Uterus (tissue), 7 donors: ENCODE results near the genes TRAK2 and KIAA2012.

DNA sequence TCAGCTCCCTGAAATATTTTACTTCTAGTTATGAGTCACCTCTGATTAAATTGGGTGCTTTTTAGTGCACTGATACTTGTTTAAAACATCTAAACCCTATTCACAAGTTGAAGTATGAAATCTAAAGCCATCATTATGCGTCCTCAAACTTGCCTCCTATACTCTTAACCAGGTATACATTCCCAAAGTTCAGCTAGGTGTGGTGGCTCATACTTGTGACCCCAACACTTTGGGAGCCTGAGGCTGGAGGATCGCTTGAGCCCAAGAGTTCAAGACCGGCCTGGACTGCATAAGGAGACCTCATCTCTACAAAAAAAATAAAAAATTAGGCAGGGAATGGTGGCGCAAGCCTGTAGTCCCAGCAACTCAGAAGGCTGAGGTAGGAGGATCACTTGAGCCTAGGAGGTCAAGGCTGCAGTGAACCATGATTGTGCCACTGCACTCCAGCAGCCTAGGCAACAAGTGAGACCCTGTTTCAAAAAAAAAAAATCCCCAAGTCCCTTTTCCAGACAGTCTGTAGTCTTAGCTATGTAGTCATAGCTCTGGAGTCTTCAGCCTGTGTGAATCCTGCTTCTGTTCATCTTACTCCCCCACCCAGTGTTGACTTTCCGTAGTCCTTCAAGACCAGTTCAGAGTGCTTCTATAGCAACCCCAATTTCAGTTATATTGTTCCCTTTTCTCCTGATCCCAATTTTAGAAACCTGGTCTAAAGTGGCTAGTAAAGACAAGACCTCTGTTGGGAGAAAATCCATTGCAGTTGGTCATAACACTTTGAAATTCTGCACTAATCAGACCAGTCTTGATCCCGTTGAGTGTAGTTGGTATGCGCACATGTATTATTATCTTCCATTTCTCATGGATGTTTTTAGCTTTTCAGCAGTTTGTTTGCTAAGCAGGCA lies 8.7 kb downstream of the BZW1 start:
- PRO-cap, 4 experiments: no peak in any of the 4 experiments
- RAMPAGE, long total RNA, 2 experiments: no peak in any of the 2 experiments
- RRBS: no CpG with 5 or more reads among the region's 7 CpGs

DNA sequence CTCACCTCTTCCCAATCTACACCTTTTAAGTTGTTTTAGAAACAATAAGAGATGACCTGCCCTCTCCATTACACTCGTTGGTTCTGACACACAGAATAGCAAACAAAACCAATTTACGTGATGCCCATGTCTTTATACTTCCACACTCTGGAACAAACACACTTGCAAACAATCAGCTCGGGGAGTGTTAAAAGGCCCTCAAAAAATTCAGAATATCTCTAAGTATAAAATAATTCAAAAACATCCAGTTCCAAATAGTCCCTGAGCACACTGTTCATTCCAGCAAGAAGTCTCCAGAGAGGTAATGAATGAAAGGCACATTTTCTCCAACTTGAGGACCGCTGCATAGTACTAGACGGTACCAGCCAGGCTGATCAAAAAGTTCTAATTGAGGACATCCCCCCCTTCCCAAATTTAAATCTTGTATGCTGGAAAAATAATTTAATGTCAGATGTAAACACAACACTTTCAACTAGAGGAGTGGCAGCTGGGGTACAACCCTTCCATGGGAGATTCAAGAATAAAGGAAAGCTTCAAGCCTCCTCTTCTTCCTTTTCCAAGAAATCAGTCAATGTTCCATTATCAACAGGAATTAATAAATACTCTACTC lies 21.7 kb downstream of the NIF3L1 start:
- PRO-cap, 4 experiments: no peak in any of the 4 experiments
- RAMPAGE, long total RNA, 2 experiments: no peak in any of the 2 experiments
- RRBS: no CpG with 5 or more reads among the region's 5 CpGs

- PRO-cap, 4 experiments: no peak in any of the 4 experiments
- RAMPAGE, long total RNA, 2 experiments: no peak in any of the 2 experiments
- RRBS: no CpG with 5 or more reads among the region's 2 CpGs
Observed at GRCh38 chr2:201174515-201175169, 8.3 kb upstream of the CASP10 start.

DNA sequence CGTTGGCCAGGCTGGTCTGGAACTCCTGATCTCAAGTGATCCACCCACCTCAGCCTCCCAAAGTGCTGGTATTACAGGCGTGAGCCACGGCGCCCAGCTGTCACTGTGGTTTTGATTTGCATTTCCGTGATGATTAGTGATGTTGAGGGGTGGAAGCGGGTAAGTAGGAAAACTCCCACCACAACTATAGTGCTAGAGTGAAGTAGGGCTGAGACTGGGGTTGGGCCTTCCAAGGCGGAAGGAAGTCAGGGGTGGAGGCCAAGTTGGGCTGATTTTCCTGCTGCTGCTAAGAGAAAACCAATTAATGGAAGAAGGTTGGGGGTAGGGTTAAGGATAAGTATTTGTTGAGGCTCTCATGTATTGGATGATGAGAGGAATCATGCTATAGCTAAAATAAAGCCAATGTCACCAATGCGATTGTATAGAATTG lies 29.2 kb downstream of the CASP10 start:
- PRO-cap, 4 experiments: no peak in any of the 4 experiments
- RAMPAGE, long total RNA, 2 experiments: no peak in any of the 2 experiments
- RRBS: no CpG with 5 or more reads among the region's 8 CpGs

DNA sequence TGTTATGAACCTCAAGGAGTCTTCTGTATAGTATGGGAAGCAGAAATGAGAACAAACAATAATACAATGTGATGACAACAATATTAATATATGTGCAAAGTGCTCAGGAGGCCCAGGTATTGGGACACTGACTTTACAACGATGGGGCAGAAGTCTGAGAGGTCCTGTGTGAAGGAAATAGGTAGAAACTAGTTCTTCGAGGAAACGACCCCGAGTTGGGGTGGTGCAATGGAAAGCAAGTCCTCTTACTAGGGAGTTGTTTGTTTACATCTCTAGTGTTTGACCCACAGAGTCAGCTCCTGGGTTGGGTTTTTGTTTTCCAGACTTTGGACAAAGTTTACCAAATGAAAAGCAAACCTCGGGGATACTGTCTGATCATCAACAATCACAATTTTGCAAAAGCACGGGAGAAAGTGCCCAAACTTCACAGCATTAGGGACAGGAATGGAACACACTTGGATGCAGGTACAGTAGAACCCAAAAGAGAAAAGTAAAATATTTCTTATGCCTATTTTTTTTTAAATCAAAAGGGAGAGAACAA lies 16.2 kb downstream of the CASP8 start:
- PRO-cap, 4 experiments: no peak in any of the 4 experiments
- RAMPAGE, long total RNA, 2 experiments: no peak in any of the 2 experiments
- RRBS: no CpG with 5 or more reads among the region's 6 CpGs

DNA sequence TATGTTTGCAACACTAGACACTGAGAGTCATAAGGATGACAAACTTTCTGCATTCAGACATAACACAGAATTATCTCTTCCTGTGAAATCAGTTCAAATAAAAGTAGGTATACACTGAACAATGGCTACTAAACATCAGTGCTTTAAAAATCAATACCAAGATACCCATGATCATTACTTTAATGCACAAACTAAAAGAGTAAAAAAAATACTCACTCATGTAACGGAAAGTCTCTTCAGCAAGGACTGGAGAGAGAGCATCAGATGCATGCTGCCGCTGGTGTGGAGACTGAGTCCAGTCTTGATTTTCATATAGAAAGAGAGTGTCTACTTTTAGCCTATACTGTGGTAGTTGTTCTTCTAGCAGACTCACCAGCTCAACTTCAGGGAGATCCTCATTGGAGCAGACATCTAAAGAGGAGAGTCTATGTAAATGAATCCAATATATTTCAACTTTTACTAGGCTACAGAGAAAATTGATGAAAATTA lies 44.0 kb downstream of the TRAK2 start:
- PRO-cap, 4 experiments: no peak in any of the 4 experiments
- RAMPAGE, long total RNA, 2 experiments: no peak in any of the 2 experiments
- RRBS: no CpG with 5 or more reads among the region's 2 CpGs

- PRO-cap, 4 experiments: peak in 4 of 4 experiments; most common plus-strand start chr2:201451740 (in 4); most common minus-strand start chr2:201451455 (in 4)
- RAMPAGE, long total RNA, 2 experiments: start-site peak on the minus strand in 1 of 2 experiments, at chr2:201451458-201451503 at its widest, 222 reads per replicate
- RRBS: 1% methylated on average over 18 of the region's 78 CpGs
Observed at GRCh38 chr2:201450680-201451827, at the start of gene TRAK2. TRAK2 (minus strand) TSS chr2:201451458.

- PRO-cap, 4 experiments: no peak in any of the 4 experiments
- RAMPAGE, long total RNA, 2 experiments: no peak in any of the 2 experiments
- RRBS: no CpG with 5 or more reads among the region's 5 CpGs
Observed at GRCh38 chr2:201757204-201757762, 23.4 kb downstream of the ALS2 start.

DNA sequence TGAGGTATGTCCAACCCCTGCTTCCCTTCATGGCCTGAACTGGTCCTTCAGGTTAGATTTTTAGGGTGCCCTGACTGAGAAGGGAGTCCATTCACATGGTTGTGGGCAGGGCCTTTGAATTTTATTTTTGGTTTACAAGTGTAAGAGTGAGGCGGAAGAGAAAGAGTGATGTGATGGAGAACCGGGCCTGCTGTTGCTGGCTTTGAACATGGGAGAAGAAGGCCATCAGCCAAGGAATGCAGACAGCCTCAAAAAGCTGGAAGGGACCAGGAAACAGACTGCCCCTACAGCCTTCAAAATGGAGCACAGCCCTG lies 105.0 kb downstream of the CDK15 start:
- PRO-cap, 4 experiments: no peak in any of the 4 experiments
- RAMPAGE, long total RNA, 2 experiments: no peak in any of the 2 experiments
- RRBS: no CpG with 5 or more reads among the region's 2 CpGs

GRCh38 chr2:201978032-201978430 lies 55.6 kb upstream of the FZD7 start:
- PRO-cap, 4 experiments: no peak in any of the 4 experiments
- RAMPAGE, long total RNA, 2 experiments: no peak in any of the 2 experiments
- RRBS: no CpG with 5 or more reads among the region's 2 CpGs

- PRO-cap, 4 experiments: no peak in any of the 4 experiments
- RAMPAGE, long total RNA, 2 experiments: no peak in any of the 2 experiments
- RRBS: no CpG with 5 or more reads among the region's 7 CpGs
Observed at GRCh38 chr2:202009070-202009765, 24.4 kb upstream of the FZD7 start.

DNA sequence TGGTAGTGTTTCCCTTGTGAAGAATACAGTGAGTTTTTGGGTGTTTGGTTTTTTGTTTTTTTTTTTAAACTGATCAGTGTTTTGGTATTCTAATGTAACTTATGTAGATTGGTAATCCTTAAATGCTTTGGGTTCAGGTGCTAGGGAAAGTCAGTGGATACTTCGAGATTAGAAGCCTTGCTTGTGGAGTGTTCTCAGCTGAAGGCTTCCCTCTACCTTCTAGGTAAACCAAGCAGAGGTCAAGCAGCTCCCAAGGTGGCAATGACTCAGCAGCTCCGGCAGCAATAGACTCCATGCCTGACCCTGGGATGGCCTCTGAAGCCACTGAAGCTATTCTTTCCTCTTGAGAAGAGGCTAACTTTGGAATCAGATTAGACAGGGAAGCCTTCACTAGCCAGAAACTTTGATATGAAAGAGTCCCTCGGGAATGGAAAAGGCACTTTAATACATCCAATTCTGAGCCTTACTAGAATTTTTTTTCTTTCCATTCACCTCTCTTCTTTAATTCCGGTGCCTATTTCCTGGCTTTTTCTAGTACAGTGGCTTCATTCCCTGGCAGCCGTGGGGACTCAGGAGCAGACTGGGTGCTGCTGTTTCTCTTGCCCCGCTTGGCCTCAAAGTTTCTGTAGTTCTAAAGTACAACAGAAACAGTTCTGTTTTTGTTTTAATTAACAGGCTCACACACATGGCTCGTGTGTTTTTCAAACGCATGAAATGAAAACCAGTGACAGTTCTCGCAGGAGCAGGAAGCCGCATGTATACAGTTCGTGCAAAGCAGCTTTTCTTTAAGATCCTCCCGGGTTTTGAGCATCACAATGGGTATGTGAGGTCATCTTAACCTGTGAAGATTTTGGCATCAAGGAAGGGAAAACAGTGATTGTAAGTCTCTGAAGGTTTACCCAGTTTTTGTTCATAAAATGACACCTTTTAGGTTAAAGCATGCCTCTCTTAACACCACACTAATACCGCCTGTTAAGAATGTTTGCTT lies 5.5 kb downstream of the FZD7 start:
- PRO-cap, 4 experiments: no peak in any of the 4 experiments
- RAMPAGE, long total RNA, 2 experiments: no peak in any of the 2 experiments
- RRBS: no CpG with 5 or more reads among the region's 13 CpGs

DNA sequence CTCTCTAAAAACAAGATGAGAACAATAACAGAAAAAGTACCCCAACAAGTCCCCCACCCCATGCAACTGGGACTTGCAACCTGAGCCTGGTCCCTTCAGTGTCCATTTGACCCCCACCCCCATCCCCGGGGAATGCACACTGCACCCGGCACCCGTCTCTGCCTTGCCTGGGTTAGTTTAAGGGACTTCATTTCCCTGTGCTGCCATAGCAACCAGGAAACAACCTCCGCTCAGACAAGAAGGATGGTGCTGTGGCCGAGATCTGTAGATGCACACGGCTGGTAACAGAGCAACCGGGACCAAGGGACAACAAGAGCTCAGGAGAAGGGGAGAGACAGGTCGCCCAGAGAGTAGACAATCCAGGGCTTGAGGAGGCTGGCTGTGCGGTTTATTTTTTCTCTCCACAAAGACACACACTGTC lies at the start of gene KIAA2012:
TSS of gene KIAA2012 (plus strand) at position 233 of the 421 bp plus-strand sequence.
- PRO-cap, 4 experiments: no peak in any of the 4 experiments
- RAMPAGE, long total RNA, 2 experiments: no peak in any of the 2 experiments
- RRBS: no CpG with 5 or more reads among the region's 9 CpGs

DNA sequence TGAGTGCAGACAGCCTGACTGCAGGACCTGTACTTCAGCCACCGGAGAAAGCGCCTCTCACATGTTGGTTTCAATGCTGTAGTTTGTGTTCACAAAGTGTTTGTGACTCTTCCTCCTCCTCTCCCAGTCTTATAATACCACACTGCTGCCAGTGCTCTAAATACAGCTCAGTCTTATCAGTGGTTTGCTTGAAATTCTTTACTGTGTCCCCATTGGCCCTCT lies 77.3 kb downstream of the SUMO1 start:
- PRO-cap, 4 experiments: no peak in any of the 4 experiments
- RAMPAGE, long total RNA, 2 experiments: no peak in any of the 2 experiments
- RRBS: no CpG with 5 or more reads among the region's 2 CpGs

- PRO-cap, 4 experiments: no peak in any of the 4 experiments
- RAMPAGE, long total RNA, 2 experiments: no peak in any of the 2 experiments
- RRBS: no CpG with 5 or more reads among the region's 9 CpGs
Observed at GRCh38 chr2:202249848-202250415, 11.5 kb upstream of the SUMO1 start.

GRCh38 chr2:202300003-202300481 lies 34.5 kb downstream of the NOP58 start:
- PRO-cap, 4 experiments: no peak in any of the 4 experiments
- RAMPAGE, long total RNA, 2 experiments: no peak in any of the 2 experiments
- RRBS: no CpG with 5 or more reads among the region's 2 CpGs

DNA sequence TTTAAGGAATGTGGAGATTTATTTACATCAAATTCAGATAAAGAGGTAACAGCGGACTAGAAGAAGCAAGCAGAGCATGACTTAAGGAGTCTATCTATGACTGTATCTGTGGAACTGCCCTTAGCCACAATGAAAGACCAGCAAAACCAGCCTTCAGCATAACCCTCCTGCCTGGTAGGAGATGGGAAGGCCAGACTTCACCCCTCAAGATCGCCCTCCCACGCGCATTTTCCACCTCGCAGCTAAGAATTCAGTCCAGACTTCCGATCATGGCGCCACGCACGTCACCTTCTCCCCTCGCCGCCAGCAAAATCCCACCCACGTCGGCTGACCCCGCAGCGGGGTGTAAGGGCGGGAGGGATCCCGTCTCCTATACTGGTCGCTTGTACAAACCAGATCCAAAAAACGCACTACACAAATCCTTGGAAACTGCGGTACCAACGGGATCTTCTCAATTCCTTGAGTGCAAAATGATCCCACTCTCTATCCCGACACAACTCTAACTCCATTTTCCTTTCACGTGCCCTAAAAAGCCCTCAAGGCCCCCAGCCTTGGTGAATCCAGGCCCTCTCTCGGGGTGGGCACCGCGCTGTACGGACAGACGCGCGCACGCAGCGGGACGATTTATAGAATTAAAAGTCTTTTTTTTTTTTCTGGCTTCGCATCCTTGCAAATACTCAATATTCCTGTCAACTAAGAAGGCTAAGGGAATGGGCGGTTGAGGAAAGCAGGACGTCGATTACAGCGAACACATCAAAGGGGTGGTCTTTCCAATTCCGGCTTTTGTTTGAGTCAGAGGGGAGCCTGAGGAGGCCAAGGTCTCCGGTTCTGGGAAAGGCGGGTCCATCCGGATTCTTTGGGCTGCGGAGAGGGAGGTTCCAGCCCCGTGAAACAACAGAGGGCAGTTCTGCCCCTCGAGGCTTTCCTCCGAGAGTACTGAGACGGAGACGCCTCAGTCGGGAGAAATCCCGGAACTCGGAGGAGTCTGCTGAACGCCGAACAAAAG lies 892 bp upstream of the BMPR2 start:
- PRO-cap, 4 experiments: peak in 4 of 4 experiments; most common plus-strand start position 955 of the sequence (in 4); most common minus-strand start position 789 of the sequence (in 4)
- RAMPAGE, long total RNA, 2 experiments: no peak in any of the 2 experiments
- RRBS: under 1% methylated on average over 6 of the region's 53 CpGs

GRCh38 chr2:202377779-202378144 lies 1.6 kb downstream of the BMPR2 start:
- PRO-cap, 4 experiments: peak in 2 of 4 experiments; most common plus-strand start chr2:202377865 (in 2)
- RAMPAGE, long total RNA, 2 experiments: no peak in any of the 2 experiments
- RRBS: no CpG with 5 or more reads among the region's 5 CpGs

DNA sequence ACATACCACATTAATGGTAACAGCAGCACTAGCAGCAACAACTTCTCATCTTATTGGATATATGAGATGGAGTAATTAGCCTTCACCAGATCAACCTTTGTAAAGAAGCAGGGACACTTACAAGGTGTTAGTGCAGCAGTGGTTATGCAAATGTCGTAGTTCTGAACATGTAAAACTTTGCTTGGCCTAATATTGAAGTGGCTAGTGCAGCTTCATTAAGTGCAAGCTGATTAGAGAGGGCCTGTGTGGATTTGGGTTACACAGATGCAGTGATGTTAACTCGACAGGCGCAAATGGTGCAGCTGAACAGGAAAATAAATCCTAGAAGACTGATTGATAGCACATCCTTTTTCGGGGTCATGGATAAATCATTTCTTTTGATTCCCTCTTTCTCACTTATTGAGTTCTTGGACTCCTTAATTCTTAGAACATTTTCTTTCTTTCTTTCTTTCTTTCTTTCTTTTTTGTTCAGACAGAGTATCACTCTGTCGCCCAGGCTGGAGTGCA lies 3.3 kb downstream of the BMPR2 start:
- PRO-cap, 4 experiments: peak in 2 of 4 experiments; most common minus-strand start position 163 of the sequence (in 2)
- RAMPAGE, long total RNA, 2 experiments: no peak in any of the 2 experiments
- RRBS: no CpG with 5 or more reads among the region's 5 CpGs

GRCh38 chr2:202588633-202589338 lies 46.0 kb upstream of the FAM117B start:
- PRO-cap, 4 experiments: no peak in any of the 4 experiments
- RAMPAGE, long total RNA, 2 experiments: no peak in any of the 2 experiments
- RRBS: no CpG with 5 or more reads among the region's 16 CpGs